Endothelial cell of umbilical vein (primary cell): ENCODE measurements around a stretch of chr6.

GRCh38 chr6:28336307-28337023 lies 517 bp upstream of the ZSCAN31 start:
- PRO-cap, result bidirectional peak, plus-strand start at chr6:28336545, minus-strand start at chr6:28336503
CAGE:
- cytosol, long polyA minus RNA, result no peak
- cytosol, long polyA plus RNA, result no peak
- long polyA plus RNA, result no peak
- nucleus, long polyA minus RNA, result no peak
- nucleus, long polyA plus RNA, result no peak

DNA sequence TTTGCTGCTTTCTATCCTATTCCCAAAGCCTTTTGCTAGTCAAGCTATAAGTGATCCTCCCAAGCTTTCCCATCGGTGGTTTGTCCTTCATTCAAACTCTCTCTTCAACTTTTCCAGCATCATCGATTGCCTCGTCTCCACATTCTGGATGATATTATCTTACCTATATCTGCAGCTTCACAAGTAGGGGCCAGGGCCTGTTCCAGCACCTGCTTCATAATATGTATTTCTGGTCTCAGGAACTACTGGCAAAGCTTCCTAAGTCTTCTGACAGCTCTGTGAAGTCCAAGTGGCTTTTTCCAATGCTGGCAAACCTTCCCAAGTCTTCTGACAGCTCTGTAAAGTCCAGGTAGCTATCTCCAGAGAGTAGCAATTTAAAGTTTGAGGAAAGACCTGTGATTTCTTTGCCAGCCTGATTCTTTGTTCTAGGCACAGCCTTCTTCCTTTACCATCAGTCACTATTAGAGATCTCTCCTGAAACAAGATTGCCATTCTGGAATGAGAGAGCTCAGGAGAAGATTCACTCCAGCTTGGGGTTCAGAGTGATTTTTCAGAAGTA lies 17.4 kb downstream of the ZSCAN12 start:
- PRO-cap, result no peak
CAGE:
- cytosol, long polyA minus RNA, result no peak
- cytosol, long polyA plus RNA, result no peak
- long polyA plus RNA, result no peak
- nucleus, long polyA minus RNA, result no peak
- nucleus, long polyA plus RNA, result no peak

- PRO-cap, result no peak
CAGE:
- cytosol, long polyA minus RNA, result no peak
- cytosol, long polyA plus RNA, result no peak
- long polyA plus RNA, result no peak
- nucleus, long polyA minus RNA, result no peak
- nucleus, long polyA plus RNA, result no peak
Measured at GRCh38 chr6:28553840-28555064, 28.6 kb downstream of the GPX5 start.

DNA sequence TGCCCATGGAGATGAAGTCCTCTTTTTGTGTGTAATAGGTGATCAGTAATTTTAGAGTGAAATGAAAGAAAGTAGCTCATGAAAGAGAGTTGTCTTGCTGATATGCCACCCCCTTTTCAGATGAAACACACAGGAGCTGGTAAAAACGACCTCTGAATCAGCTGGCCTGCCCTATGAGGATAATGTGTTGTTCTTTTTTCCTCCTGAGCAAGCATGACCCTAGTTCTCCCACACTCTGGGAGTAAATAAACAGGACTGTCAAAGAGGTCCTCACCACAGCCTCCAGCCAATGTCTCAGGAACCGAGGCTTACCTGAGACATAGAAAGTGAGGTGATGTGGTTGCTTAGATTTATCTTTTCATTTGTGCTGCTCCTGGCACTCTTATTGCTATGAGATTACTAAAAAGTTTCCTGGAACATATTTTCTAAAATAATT lies 29.5 kb downstream of the GPX5 start:
- PRO-cap, result no peak
CAGE:
- cytosol, long polyA minus RNA, result no peak
- cytosol, long polyA plus RNA, result no peak
- long polyA plus RNA, result no peak
- nucleus, long polyA minus RNA, result no peak
- nucleus, long polyA plus RNA, result no peak

- PRO-cap, result no peak
CAGE:
- cytosol, long polyA minus RNA, result no peak
- cytosol, long polyA plus RNA, result no peak
- long polyA plus RNA, result no peak
- nucleus, long polyA minus RNA, result no peak
- nucleus, long polyA plus RNA, result no peak
Measured at GRCh38 chr6:28566004-28566843, 20.9 kb downstream of the SCAND3 start.

DNA sequence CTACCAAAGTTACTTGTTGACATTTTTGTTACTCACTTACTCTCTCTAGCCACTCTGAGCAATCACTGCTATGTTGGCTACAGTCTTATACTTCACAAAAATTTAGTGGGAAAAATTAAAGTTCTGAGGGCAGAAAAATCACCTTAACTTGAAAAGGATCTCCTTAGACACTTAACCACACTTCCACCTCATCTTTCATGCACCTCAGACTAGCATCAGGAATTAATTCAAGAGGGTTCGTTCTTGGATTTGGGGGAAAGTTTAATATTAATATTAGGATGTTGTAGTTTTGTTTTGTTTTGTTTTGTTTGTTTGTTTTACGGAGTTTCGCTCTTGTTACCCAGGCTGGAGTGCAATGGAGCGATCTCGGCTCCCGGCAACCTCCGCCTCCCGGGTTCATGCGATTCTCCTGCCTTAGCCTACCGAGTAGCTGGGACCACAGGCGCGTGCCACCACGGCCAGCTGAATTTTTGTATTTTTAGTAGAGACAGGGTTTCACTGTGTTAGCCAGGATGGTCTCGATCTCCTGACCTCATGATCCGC lies 133.3 kb upstream of the SCAND3 start:
- PRO-cap, result no peak
CAGE:
- cytosol, long polyA minus RNA, result no peak
- cytosol, long polyA plus RNA, result no peak
- long polyA plus RNA, result no peak
- nucleus, long polyA minus RNA, result no peak
- nucleus, long polyA plus RNA, result no peak

- PRO-cap, result no peak
CAGE:
- cytosol, long polyA minus RNA, result no peak
- cytosol, long polyA plus RNA, result no peak
- long polyA plus RNA, result no peak
- nucleus, long polyA minus RNA, result no peak
- nucleus, long polyA plus RNA, result no peak
Measured at GRCh38 chr6:28725502-28726562, 138.7 kb upstream of the SCAND3 start.

DNA sequence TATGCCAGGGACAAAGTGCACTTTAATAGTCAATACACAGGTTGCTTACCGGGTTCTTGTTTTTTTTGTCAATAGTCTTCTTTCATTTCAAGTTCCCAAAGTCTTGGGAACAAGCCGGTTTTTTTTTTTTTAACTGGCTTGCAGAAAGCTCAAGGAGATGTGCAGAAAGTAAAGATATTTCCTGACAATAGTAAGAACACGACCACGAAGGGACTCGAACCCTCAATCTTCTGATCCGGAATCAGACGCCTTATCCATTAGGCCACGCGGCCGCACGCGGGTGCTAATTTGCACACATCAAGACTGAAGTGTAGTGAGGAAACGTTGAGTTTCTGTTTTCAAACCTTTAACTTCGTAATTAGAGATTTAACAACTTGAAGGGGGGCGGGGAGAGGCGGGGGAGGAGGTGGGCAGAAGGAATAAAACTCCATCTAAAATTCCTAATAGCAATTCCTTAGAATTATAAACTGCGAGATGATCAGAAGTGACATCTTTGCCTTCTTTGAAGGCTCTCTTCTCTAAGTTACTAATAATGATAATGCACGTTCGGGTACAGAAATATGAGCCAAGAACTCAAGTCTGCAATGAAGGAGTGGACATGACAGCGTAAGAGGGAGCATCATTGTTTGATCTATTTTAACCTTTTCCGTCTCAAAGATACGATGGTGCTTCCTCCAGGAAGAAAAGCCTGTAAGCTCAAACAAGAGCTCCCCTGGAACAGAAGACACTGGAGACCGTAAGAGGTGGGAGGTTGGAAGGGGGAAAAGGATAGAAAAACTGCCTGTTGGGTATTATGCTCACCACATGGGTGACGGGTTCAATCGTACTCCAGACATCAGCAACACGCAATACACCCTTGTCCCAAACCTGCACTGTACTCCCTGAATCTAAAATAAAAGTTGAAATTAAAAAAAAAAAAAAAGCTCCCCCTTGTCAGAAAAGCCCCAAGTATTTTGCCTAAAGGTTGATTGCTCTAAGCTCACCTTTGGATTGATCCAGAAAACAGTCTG lies 156.0 kb upstream of the SCAND3 start:
- PRO-cap, result unidirectional peak, minus-strand start at position 278 of the sequence
CAGE:
- cytosol, long polyA minus RNA, result no peak
- cytosol, long polyA plus RNA, result no peak
- long polyA plus RNA, result no peak
- nucleus, long polyA minus RNA, result no peak
- nucleus, long polyA plus RNA, result no peak

DNA sequence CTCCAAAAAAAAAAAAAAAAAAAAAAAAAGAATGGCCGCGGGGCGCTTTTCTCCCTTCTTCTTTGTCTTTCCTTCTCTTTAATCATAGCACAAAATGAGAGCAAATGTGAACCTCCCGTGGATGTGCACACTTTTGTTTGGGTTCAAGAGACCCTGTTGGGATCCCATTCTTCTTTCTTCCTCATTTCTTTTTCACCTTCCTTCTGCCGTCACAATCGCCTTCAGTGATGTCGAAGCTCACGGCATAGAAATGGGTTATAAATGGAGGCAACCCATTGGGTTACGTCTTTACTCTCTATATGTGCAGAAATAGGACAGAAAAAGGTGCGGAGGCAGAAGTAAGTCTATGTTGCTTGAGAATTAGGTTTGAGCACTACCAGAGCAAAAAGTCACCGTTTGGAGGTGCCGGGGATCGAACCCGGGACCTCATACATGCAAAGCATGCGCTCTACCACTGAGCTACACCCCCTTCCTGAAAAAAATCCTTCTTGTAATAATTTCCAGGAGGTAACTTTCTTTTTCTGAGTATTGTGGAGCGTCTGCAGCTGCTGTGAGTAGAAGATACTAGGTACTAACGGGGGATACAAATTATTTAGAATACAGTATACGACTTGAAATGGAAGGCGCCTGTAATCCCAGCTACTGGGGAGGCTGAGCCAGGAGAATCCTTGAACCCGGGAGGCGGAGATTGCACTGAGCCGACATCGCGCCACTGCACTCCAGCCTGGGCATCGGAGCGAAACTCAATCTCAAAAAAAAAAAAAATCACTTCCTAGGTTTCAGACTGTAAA lies 134.2 kb downstream of the TRIM27 start:
- PRO-cap, result unidirectional peak, minus-strand start at position 474 of the sequence
CAGE:
- cytosol, long polyA minus RNA, result no peak
- cytosol, long polyA plus RNA, result no peak
- long polyA plus RNA, result no peak
- nucleus, long polyA minus RNA, result no peak
- nucleus, long polyA plus RNA, result no peak

DNA sequence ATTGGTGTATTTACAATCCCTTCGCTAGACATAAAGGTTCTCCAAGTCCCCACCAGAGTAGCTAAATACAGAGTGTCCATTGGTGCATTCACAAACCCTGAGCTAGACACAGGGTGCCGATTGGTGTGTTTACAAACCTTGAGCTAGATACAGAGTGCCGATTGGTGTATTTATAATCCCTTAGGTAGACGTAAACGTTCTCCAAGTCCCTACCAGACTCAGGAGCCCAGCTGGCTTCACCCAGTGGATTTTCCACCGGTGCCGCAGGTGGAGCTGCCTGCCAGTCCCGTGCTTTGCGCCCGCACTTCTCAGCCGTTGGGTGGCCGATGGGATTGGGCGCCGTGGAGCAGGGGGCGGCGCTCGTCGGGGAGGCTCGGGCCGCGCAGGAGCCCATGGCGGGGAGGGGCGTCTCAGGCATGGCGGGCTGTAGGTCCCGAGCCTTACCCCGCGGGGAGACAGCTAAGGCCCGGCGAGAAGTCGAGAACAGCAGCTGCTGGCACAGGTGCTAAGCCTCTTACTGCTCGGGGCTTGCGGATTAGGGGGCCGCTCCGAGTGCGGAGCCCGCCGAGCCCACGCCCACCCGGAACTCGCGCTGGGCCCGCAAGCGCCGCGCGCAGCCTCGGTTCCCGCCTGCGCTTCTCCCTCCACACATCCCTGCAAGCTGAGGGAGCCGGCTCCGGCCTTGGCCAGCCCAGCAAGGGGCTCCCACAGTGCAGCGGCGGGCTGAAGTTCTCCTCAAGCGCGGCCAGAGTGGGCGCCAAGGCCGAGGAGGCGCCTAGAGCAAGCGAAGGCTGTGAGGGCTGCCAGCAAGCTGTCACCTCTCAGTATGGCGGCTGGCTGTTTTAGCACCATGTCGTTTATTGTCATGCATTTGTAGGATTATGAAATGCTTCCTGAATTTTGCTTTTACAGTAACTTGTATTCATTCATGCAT lies 57.3 kb downstream of the TRIM27 start:
- PRO-cap, result unidirectional peak, plus-strand start at position 393 of the sequence; bidirectional peak, plus-strand start at position 619 of the sequence, minus-strand start at position 621 of the sequence; unidirectional peak, minus-strand start at position 862 of the sequence
CAGE:
- cytosol, long polyA minus RNA, result no peak
- cytosol, long polyA plus RNA, result no peak
- long polyA plus RNA, result no peak
- nucleus, long polyA minus RNA, result no peak
- nucleus, long polyA plus RNA, result no peak

DNA sequence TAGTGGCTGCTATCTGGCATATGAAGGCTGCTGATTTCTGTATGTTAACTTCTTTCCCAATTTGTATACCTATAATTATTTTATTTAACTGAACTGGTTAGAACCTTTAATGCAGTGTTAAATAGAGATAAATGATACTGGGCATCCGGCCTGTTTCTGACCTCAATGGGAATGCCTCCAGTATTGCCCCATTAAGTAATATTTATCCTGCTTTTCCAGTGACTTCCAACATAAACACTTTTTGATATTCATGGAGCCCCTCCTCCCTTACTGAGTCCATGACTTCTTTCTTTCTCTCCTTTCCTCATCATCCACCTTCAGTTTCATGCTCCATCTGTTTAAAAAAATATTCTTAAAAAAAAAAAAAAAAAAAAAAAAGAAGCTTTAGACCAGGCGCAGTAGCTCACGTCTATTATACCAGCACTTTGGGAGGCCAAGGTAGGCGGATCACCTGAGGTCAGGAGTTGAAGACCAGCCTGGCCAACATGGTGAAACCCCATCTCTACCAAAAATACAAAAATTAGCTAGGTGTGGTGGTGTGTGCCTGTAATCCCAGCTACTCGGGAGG lies 8.8 kb downstream of the TRIM27 start:
- PRO-cap, result no peak
CAGE:
- cytosol, long polyA minus RNA, result no peak
- cytosol, long polyA plus RNA, result no peak
- long polyA plus RNA, result no peak
- nucleus, long polyA minus RNA, result no peak
- nucleus, long polyA plus RNA, result no peak

GRCh38 chr6:28922477-28922642 lies 1.4 kb downstream of the TRIM27 start:
- PRO-cap, result no peak
CAGE:
- cytosol, long polyA minus RNA, result no peak
- cytosol, long polyA plus RNA, result no peak
- long polyA plus RNA, result no peak
- nucleus, long polyA minus RNA, result no peak
- nucleus, long polyA plus RNA, result no peak

DNA sequence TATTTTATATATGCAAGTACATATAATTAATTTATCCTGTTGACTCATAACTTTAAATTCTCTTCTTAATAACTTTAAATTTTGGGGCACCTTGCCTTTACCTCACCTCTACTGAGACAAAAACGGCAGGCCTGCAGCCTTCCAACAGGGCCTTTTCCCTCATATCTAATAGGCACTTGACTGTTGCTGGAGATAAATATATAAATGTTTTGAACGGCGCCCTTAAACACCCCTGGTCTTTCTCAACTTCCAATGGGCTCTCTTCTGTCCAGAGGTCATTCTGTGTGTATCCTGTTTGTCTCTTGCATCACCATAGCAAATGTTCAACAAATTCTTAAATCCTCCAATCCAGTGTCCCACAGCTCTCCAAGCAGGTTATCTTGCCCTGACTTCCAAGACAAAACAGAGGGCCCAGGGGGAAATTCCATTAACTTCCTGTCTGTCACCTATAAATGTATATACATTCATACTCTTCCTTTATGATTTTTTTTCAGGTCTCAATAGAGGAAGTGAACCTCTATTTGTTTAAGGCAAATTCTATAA lies 62.0 kb downstream of the OR2J2 start:
- PRO-cap, result no peak
CAGE:
- cytosol, long polyA minus RNA, result no peak
- cytosol, long polyA plus RNA, result no peak
- long polyA plus RNA, result no peak
- nucleus, long polyA minus RNA, result no peak
- nucleus, long polyA plus RNA, result no peak

GRCh38 chr6:29630078-29630977 lies 2.7 kb downstream of the GABBR1 start:
- PRO-cap, result no peak
CAGE:
- cytosol, long polyA minus RNA, result no peak
- cytosol, long polyA plus RNA, result no peak
- long polyA plus RNA, result no peak
- nucleus, long polyA minus RNA, result no peak
- nucleus, long polyA plus RNA, result start-site peak on the minus strand at chr6:29630250-29630258, 86 and 85 reads in 2 replicates

DNA sequence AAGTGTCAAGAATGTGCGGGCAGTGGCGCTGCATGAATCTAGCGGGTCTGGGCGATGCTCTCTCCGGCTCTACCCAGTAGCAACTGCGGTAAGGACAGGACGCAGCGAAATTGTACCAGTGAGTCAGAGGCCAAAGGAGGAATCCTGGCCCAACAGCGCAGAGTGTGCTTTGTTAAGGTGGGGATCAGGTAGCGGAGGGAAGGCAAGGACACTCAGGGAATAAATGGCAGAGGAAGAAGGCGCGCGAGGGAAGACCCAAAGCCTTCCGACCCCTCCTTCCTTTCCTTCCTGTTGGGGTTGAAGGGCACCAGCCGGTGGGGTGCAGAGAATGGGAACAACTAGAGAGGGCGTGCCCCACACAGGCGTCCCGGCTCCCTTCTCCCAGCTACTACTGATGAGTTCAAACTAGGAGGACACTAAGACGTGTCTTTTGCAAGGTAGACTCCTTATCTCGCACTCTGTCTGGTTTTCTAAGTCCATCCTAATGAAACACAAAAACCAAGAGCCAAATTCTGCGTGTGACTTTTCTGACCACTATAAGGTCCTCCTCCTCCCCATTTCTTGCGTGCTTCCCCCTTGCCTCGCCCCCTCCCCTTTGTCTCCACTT lies 32.3 kb downstream of the HLA-F start:
- PRO-cap, result no peak
CAGE:
- cytosol, long polyA minus RNA, result no peak
- cytosol, long polyA plus RNA, result no peak
- long polyA plus RNA, result no peak
- nucleus, long polyA minus RNA, result no peak
- nucleus, long polyA plus RNA, result no peak

- PRO-cap, result no peak
CAGE:
- cytosol, long polyA minus RNA, result no peak
- cytosol, long polyA plus RNA, result no peak
- long polyA plus RNA, result no peak
- nucleus, long polyA minus RNA, result no peak
- nucleus, long polyA plus RNA, result no peak
Measured at GRCh38 chr6:29850003-29850362, 22.4 kb downstream of the HLA-G start.

GRCh38 chr6:29940440-29940972 lies 1.8 kb upstream of the HLA-A start:
- PRO-cap, result no peak
CAGE:
- cytosol, long polyA minus RNA, result no peak
- cytosol, long polyA plus RNA, result no peak
- long polyA plus RNA, result no peak
- nucleus, long polyA minus RNA, result no peak
- nucleus, long polyA plus RNA, result no peak

GRCh38 chr6:29942649-29943640 lies 613 bp downstream of the HLA-A start:
- PRO-cap, result no peak
CAGE:
- cytosol, long polyA minus RNA, result no peak
- cytosol, long polyA plus RNA, result no peak
- long polyA plus RNA, result no peak
- nucleus, long polyA minus RNA, result no peak
- nucleus, long polyA plus RNA, result no peak

GRCh38 chr6:29946222-29946611 lies 3.9 kb downstream of the HLA-A start:
- PRO-cap, result no peak
CAGE:
- cytosol, long polyA minus RNA, result no peak
- cytosol, long polyA plus RNA, result no peak
- long polyA plus RNA, result no peak
- nucleus, long polyA minus RNA, result no peak
- nucleus, long polyA plus RNA, result no peak

- PRO-cap, result bidirectional peak, plus-strand start at chr6:29966210, minus-strand start at chr6:29966148
CAGE:
- cytosol, long polyA minus RNA, result no peak
- cytosol, long polyA plus RNA, result no peak
- long polyA plus RNA, result no peak
- nucleus, long polyA minus RNA, result start-site peak on the minus strand at chr6:29965937-29965964, 8 reads; start-site peak on the minus strand at chr6:29966112-29966144, 6 reads
- nucleus, long polyA plus RNA, result no peak
Measured at GRCh38 chr6:29965757-29966673, 23.7 kb downstream of the HLA-A start.